Measurements from ENCODE around the genes PCDHGA8, PCDHGC5 and DELE1.

DNA sequence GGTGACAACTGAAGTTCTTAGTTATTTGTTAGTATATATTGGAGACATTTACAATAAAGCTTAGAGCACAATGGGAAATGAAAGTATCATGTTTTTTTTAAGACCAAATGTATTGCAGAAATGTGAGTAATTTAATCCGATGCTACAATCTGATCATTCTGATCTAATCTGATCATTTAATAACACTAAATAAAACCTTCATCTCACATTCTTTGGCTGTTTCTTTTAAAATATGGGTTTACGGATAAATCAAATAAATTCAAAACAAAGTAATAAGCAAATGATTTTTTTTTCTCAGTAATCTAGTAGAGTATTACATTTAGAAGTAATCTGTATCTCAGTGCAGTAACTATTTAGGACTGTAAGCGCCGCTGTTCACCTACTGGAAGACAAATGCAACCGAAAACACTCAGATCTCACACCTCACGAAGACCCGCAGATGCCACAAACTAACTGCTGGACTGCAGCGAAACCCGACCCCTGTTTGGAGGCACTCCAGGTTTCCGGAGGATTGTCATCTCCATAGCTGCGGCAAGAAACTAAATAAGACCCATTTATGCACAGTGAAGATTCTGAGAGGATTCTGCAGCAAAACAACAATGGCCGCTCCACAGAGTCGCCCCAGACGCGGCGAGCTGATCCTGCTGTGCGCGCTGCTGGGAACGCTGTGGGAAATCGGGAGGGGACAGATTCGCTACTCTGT lies at the start of gene PCDHGA8:
Gene PCDHGA8 (plus strand): TSS at position 419 of the 703 bp plus-strand sequence.
- PRO-cap, 8 experiments, result no peak in any of the 8 experiments

DNA sequence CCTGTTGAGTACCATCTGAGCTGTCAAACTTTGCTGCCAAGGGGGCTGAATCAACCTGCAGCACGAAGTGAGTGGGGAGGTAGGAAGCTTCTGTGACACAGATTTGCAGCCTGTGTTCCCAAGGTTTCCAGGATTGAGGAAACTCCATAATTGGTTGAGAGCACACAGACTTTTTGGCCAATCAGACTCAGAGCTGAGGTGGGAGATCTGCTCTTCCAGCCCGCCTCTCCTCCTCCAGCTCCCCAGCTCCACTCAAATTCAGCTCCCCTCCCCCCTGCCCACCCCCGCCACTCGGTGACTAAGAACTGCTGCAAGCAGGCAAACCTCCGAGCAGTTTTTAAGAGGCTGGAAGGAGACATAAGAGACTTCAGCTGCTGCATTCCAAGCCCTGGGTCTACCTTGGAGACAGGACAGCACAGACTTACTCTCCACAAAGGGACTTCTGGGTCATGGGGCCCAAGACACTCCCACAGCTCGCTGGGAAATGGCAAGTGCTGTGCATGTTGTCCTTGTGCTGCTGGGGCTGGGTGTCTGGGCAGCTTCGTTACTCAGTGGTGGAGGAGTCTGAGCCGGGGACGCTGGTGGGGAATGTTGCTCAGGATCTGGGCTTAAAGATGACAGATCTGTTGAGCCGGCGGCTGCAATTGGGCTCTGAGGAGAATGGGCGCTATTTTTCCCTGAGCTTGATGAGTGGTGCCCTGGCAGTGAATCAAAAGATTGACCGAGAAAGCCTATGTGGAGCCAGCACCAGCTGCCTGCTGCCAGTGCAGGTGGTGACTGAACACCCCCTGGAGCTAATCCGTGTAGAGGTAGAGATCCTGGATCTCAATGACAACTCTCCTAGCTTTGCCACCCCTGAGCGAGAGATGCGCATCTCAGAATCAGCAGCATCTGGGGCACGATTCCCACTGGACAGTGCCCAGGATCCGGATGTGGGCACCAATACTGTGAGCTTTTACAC lies at the start of gene PCDHGC5:
Gene PCDHGC5 (plus strand): TSS at position 290 of the 961 bp plus-strand sequence.
- PRO-cap, 8 experiments, result no peak in any of the 8 experiments

GRCh38 chr5:141512195-141512940 lies 23.5 kb downstream of the PCDHGC5 start:
- PRO-cap, 8 experiments, result peak in 4 of 8 experiments; most common minus-strand start chr5:141512832 (in 2)

- PRO-cap, 8 experiments, result peak in 1 of 8 experiments; most common plus-strand start chr5:141623451 (in 1)
Measured at GRCh38 chr5:141622940-141623864, 4.4 kb upstream of the DIAPH1 start.

DNA sequence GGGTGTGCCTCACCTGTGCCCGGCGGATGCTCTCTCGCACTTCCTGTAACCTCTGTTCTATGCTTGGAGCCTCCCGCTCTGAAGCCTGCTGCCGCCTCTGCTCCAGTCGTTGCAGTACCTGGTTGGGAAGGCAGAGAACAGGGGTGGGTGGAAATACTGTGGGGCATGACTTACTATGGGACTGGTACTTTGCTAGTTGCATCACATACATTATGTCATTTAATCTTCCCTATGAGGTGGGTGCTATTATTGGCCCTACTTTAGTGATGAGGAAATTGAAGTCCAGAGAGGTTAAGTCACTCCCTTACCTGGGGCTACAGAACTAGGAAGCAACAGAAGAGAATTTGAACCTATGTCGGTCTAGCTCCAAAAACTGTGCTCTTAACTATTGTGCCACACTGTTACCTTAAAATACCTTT lies 5.1 kb downstream of the FCHSD1 start:
- PRO-cap, 8 experiments, result no peak in any of the 8 experiments

- PRO-cap, 8 experiments, result no peak in any of the 8 experiments
Measured at GRCh38 chr5:141866007-141866514, 12.1 kb downstream of the PCDH1 start.

- PRO-cap, 8 experiments, result no peak in any of the 8 experiments
Measured at GRCh38 chr5:141878104-141878331, 192 bp downstream of the PCDH1 start.

DNA sequence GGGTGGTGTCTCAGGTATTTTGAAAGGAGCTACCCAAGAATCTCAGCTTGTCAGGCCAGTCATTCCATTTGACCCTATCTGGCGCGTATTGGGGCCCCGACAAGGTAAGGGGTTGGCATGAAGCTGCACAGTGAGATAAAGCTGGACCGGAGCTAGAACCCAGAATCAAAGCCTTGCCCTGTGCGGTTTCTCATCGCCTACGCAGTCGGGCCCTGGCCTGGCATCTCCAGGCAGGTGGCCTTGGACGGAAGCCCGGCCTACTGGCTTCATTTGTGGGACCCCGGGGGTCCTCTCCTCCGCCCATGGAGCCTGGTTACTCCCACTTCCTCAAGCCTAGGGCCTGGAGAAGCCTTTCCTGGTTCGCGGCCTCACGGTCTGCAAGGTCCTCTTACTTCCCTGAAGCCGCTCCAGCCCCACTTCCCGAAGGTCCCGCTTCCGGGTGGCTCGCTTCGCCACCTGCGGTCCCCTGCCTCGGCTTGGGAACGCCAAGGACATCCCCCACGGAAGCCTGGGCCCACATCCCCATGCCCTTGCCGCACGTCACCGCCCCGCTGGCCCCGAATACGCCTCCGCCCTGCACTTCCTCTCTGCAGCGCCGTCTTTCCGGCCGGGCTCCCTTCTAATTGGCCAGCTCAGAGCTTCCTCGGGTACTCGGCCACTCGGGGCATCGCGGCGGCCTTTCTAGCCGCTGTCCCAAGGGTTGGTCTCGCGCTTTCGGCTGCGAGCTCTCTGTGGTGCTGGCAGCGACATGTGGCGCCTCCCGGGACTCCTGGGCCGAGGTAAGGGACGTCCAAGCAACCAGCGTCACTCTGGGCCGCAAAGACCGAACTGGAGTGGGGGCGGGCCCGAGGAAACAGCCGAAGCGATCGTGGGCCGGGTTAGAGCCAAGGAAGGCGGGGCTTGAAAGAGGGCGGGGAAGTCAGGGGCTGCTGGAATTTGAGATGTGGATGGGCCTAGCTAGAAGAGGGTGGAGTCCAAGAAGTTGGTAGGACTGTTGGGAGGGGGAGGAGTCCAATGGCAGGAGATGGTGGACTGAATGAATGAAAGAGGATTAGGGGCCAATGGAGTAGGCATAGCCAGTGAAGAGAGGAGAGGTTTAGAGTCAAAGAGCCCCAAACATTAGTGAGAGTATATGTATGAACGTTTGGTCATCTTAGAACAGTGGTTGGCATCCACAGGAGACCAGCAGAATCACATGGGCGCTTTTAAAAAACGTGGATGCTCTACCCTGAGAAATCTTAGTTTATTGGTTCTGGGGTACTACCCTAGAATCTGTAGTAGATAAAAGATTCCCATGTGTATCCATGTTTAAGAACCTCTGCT lies at the start of gene DELE1:
Gene DELE1 (plus strand): TSS at position 678 of the 1,323 bp plus-strand sequence.
- PRO-cap, 8 experiments, result peak in 8 of 8 experiments; most common plus-strand start position 658 of the sequence (in 3); most common minus-strand start position 830 of the sequence (in 7)

DNA sequence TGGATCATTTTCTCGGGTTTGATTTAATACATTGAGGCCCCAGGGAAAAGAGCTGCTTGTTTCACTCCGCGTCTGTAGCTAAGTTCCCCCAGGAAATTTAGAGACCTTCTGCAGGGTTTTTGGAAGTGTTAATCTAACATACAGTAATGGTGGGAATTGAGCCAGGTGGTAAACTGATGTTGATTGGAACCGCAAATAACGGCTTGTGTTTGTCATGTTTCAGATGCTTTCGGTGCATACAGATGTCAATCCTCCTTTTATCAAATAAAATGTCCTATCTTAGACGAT lies 1.1 kb downstream of the NDFIP1 start:
- PRO-cap, 8 experiments, result peak in 1 of 8 experiments; most common plus-strand start position 174 of the sequence (in 1)

- PRO-cap, 8 experiments, result no peak in any of the 8 experiments
Measured at GRCh38 chr5:142235045-142235899, 89.5 kb downstream of the SPRY4 start.

DNA sequence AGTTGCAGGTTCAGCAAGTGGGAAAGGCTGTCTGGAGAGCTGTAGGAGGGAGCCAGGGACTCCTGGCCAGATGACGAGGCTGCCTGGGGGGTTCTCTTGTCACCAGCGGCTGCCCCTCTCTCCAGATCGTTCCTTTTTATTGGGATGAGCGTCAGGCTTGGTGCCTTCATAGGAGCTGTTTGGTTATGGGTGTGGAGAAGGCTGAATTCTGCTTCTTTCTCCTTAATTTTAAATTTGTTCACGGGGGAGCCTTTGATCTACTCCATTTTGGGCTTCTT lies 17.2 kb downstream of the SPRY4 start:
- PRO-cap, 8 experiments, result no peak in any of the 8 experiments

- PRO-cap, 8 experiments, result no peak in any of the 8 experiments
Measured at GRCh38 chr5:142389751-142390706, 65.2 kb upstream of the SPRY4 start.

- PRO-cap, 8 experiments, result no peak in any of the 8 experiments
Measured at GRCh38 chr5:142433777-142434249, 109.0 kb upstream of the SPRY4 start.

- PRO-cap, 8 experiments, result no peak in any of the 8 experiments
Measured at GRCh38 chr5:142438481-142439115, 113.8 kb upstream of the SPRY4 start.

DNA sequence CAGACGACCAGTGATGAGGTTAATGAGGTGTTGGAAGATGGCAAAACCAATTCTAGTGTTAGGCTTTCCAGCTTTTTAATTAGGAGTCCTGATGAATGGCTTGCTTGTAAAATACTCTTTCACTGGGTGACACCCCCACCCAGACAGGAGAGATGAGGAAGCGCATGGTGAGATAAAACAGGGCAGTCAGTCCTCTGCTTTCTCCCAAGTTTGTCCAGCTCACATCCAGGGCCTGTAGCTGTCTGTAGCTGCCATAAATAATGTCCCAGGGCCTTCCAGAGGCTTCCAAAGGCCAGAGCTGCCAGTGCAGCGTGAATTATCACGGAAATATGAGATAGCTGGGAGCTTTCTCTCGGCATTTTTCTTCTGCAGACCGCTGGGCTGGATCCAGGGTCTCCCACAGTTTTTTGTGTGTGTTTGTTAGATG lies 117.7 kb downstream of the FGF1 start:
- PRO-cap, 8 experiments, result no peak in any of the 8 experiments

DNA sequence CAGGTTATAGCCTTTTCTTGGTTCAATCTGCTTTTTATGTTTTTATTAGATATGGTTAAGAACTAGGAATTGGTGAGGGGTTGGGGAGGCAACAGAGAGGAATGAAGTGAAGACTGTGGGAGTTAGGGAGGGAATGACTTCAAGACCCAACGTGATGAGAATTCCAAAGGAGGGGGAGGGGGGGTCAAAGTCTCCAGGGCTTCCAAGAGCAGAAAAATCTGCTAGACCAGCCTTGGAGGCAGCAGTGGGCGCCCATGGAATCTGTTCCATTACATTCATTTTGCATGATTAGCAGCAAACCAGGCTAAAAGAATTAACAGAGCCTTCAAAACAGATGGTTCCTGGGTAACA lies 95.2 kb downstream of the FGF1 start:
- PRO-cap, 8 experiments, result no peak in any of the 8 experiments

DNA sequence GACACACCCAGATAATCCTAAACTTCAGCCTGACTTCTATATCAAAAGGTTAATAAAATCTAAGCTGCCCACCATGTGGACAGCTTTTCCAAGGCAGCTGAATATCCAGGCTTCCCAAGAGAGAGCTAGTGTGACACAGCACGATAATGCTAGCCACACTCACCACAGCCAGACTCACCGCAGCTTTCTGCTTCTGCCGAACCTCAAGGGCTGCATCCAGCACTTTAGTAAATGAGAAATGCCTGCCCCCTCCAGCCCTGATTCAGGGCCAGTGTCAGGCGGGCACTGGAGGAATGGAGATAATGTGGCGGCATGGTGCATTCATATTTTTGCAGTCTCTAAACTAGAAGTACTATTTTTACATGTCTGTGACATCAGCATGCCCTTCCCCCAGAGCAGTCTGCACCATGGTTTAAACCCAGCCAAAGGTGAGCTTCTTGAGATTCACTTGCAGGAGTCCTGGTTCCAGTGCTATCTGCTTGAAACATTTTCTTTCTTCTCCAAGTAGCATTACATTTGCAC lies 493 bp downstream of the FGF1 start:
- PRO-cap, 8 experiments, result no peak in any of the 8 experiments

DNA sequence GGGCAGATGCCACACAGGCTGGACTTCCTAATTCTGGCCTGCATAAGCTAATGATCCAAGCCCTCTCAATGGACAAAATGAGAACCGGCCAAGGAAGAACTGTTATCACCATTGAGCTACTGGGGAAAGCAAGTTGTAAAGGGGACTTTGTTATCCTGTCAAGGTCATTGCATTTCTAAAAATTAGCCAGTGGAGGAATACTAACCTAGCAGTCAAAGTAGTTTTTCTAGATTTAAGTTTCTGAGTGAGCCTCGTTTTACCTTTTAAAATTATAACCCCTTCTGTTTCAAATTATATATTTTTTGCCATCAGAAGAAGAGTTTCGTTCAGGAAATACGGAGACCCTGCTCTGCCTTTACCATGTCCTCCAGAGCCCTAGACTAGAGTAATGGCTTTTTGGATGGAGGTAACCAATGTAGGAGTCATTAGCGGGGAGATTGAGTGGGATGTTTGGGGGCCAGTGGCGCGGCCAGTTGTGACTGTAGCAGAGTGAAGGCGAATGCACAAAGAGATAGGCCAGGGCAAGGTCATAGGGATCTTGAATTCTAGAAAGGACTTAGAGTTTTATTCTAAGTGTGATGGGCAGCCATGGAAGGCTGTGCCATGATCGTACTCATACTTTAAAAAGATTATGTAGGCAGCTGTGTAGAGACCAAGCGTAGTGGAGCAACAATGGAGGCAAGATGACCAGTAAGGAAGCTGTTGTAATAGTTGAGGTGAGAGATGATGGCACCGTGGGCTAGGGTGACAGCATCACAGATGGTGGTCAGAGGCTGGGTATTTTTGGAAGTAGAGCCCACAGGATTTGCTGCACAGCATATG lies 7.3 kb downstream of the ARHGAP26 start:
- PRO-cap, 8 experiments, result peak in 1 of 8 experiments; most common plus-strand start position 431 of the sequence (in 1)

GRCh38 chr5:142845053-142846033 lies 75.2 kb downstream of the ARHGAP26 start:
- PRO-cap, 8 experiments, result no peak in any of the 8 experiments

GRCh38 chr5:142860132-142860867 lies 90.1 kb downstream of the ARHGAP26 start:
- PRO-cap, 8 experiments, result no peak in any of the 8 experiments